ENCODE measurements around a stretch of chr15.

GRCh38 chr15:75844356-75844984 is 1.2 kb downstream of the UBE2Q2 start:
- PRO-cap = unidirectional peak, minus-strand start at chr15:75844426; unidirectional peak, minus-strand start at chr15:75844469
- CAGE, long polyA plus RNA = no peak

DNA sequence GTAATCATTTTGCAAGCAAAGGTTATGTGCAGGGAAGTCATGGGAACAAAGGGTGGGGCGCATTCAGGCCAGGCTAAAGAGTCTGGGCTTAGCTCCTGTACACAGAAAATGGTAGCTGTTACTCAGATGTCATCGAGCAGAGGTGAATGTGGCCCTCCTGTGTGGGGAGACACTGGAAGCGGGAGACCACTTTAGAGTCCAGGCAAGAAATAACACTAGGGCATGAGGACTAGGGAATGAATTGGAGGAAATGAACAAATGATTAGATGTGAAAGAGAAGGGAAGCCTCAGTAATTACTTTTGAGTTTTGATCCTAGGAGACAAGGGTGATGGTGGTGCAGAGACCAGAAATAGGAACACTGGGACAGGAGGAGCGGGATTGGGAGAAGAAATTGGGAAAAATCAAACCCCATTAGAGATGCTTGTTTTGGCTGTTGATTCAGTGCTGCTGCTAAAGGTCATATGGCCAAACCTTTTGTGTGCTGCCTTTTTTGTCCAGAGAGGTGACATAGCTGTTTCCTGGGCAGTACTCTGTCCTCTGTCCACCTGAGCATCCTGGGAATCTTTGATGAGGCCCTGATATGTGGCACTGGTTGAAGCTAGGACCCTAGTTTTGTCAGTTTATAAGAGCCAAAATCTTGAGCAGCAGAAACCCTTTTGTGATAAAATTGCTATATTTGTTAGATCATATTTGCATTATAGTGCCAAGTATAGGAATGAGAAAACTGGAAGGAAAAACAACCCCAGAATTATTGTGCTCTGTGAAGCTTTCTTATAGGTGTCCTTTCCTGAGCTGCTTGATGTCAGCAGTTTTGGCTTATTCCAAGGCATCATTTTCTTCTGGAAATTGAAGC is 19.1 kb downstream of the FBXO22 start:
- PRO-cap = no peak
- CAGE, long polyA plus RNA = no peak

GRCh38 chr15:76196112-76196877 is 115.0 kb downstream of the ETFA start:
- PRO-cap = no peak
- CAGE, long polyA plus RNA = no peak

DNA sequence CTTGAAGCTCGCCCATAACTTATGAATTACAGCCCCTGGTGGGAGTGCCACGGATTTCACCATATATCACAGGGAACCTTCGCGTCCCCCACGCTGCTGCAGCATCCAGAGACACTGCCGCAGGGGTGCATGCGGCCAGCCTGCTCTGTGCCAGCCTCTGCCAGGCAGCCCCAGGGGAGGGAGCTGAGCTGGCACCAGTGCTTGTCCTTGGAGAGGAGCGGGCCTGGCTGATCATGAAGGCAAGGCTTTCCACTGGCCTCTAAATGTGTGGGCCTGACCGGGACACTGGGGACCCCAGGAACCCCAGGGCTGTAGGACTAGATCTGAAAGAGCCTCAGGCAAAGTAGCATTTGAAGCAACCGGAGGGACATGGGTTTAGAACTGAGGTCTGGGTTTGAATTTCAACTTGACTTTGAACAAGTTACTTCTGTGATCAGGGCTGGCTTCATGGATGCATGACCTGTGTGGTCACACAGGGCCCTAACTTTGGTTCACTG is 114.3 kb downstream of the ETFA start:
- PRO-cap = no peak
- CAGE, long polyA plus RNA = no peak

- PRO-cap = no peak
- CAGE, long polyA plus RNA = no peak
Observed at GRCh38 chr15:76286320-76286562, 25.0 kb downstream of the ETFA start.

- PRO-cap = no peak
- CAGE, long polyA plus RNA = no peak
Observed at GRCh38 chr15:76337573-76338630, 1.3 kb downstream of the ISL2 start.

DNA sequence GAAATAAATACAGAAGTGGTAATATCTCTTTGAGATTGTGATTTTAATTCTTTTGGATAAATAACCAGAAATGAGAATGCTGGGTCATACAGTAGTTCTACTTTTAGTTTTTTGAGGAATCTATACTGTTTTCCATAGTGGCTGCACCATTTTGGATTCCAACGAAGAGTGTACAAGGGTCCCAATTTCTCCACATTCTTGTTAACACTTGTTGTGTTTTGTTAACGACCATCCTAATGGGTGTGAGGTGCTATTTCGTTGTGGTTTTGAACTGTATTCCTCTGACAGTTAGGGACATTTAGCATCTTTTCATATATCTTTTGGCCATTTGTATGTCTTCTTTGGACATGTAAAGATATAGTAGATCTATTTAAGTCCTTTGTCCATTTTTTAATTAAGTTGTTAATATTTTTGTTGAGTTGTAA is 153.5 kb downstream of the ISL2 start:
- PRO-cap = no peak
- CAGE, long polyA plus RNA = no peak

- PRO-cap = no peak
- CAGE, long polyA plus RNA = no peak
Observed at GRCh38 chr15:76988407-76988997, 6.4 kb upstream of the PSTPIP1 start.

DNA sequence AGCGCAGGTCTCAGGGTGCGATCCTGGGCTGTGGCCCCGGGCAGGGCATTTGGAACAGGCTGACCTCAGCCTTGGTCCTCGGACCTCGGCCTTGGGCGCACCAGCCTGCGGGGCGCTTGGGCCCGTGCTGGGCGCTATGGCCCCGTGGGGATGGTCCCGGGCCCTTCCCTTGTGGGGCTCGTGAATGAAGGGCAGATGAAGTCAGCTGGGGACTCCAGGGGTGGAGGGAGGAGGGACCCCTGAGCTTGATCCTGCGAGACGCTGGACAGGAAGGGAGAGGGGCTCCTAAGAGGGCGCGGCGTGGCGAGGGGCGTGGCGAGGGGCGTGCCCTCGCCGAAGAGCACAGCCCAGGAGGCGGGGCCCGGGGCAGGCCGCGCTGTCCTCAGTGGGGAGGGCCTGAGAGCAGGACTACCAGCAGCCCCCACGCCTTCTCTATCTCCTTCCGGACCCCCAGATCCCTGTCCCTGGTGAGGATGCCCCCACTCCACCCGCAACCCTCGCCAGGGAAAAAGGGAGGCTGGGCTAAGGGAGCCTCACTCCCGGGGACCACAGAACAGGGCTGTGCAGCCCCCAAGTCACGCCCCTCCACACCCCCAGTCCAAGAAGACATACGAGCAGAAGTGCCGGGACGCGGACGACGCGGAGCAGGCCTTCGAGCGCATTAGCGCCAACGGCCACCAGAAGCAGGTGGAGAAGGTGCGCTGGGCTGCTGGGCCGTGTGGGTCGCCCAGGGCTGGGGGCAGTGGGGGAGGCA is 33.2 kb downstream of the PSTPIP1 start:
- PRO-cap = no peak
- CAGE, long polyA plus RNA = no peak

- PRO-cap = no peak
- CAGE, long polyA plus RNA = no peak
Observed at GRCh38 chr15:77034884-77035271, 36.0 kb downstream of the TSPAN3 start.

DNA sequence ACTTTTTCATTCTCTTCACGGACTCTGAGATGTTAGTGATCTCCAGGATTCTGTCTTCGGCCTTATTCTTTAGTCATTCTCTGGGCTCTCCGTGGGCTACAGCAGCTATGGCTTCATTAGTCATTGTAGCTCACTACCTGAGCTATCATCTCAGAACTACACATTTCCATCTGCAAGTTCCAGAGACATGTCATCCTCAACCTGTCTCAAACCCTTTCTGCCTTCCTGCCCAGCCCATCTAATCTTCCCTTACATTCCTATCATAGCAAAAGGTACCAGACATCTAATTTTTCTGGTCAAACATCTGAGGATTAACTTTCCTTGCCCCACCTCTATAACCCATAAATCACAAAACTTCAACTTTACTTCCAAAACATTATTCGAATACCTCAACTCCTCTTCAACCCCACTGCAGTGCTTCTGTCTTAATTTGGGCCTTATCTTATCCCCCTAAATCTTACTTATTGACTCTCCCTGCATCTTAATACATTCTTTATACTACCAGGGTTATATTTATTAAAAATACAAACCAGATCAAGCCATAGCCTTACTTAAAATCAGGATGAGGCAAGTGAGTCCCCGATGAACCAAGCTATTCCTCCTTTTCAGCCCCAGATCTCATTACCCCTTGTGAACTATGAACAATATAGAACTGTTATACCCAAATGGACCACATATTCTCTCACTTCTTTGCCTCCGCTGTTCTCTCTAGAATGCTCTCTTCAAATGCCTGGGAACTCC is 13.1 kb downstream of the TSPAN3 start:
- PRO-cap = no peak
- CAGE, long polyA plus RNA = no peak

- PRO-cap = no peak
- CAGE, long polyA plus RNA = no peak
Observed at GRCh38 chr15:77109567-77109940, 38.6 kb upstream of the TSPAN3 start.

GRCh38 chr15:77285911-77286528 is 133.9 kb downstream of the PEAK1 start:
- PRO-cap = no peak
- CAGE, long polyA plus RNA = no peak

DNA sequence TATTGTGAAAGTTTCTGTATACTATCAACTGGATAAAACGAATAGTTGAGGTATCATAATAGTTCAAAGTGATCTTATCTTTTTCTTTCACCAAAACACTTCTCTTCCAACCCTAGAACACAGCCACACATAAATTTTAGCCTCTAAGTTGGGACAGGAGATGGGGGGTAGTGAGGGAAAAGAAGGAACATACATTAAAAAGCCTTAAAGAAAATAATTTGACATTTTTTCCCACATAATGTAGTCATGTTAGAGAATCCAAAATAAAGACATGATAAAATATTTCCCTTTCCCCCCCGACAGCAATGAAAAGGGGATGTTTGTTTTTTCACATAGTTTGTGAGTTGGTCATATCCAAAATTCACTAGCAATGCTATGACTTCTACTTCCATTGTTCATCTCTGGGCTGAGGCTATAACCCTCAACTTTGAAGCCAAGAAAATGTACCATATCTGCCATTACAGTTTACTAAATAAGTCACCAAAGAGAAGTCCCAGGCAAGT is 1.7 kb downstream of the PEAK1 start:
- PRO-cap = no peak
- CAGE, long polyA plus RNA = no peak

- PRO-cap = no peak
- CAGE, long polyA plus RNA = no peak
Observed at GRCh38 chr15:77481573-77482234, 61.0 kb downstream of the HMG20A start.

DNA sequence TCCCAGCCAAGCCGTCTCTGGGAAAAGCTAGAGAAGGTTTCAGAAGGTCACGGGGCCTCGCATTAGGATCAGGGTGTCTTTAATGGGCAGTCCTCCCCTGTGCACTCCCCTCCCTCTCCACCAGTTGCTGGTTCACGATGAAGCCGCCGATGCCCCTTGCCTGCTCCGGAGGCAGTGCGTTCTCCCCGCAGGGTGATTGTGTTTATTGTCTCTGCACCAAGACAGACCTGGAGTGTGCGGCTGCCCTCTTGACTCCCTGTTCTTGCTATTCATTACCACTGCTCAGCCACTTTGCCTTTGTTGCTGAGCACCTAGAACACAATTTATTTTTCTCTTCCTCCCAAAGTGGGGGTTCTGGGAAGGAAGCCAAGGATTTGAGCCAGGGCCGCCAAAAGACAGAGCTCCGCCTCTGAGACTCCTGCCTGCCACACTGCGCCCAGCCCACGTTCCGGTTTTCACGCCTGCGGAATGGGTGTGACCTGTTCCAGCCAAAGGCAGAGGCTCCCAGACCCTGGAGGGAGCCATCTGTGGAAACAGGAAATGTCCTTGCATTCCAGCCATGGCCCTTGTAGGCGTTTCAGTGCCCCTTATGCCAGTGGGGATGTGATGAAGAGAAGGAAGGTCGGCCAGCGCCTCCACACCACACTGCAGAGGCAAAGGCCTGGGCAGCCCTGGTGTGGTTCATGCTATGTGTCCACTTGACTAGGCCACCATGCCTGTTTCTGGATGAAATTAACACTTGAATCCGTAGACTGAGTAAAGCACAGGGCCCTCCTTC is 85.7 kb downstream of the HMG20A start:
- PRO-cap = no peak
- CAGE, long polyA plus RNA = no peak

- PRO-cap = no peak
- CAGE, long polyA plus RNA = no peak
Observed at GRCh38 chr15:77507153-77508268, 86.8 kb downstream of the HMG20A start.

DNA sequence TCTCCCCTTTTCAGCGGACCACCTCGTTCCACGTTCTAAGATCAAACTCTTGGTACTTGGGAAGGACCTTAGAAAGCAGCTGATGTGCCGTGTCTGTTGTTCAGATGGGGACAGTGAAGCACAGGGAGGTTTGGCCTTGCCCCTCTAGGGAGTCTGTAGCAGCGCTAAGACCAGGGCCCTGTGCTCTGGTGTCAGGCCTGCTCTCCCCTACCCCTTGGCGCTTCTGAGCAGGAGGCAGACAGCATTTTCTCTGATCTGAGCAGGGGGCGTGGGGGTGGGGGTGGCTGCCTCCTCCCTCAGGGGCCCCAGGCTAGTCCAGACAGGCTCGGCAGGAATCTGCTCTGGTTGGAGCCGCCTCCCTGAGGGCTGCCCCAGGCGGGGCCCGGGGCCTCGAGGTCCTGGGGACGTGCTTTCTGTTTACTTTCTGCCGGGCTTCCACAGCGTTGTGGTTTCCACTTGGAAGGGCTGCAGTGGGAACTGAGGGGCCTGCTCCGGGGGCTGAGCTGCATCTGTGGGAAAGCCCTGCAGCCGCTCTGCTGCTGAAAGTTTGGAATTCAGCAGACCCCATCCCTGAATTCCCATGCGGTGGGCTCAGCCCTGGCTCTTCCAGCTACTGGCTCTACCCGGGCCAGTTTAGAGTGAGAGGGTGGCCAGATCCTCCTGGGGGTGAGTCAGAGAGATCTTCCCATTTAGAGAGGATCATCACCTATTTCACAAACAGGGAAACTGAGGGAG is 105.5 kb downstream of the LINGO1 start:
- PRO-cap = no peak
- CAGE, long polyA plus RNA = no peak

DNA sequence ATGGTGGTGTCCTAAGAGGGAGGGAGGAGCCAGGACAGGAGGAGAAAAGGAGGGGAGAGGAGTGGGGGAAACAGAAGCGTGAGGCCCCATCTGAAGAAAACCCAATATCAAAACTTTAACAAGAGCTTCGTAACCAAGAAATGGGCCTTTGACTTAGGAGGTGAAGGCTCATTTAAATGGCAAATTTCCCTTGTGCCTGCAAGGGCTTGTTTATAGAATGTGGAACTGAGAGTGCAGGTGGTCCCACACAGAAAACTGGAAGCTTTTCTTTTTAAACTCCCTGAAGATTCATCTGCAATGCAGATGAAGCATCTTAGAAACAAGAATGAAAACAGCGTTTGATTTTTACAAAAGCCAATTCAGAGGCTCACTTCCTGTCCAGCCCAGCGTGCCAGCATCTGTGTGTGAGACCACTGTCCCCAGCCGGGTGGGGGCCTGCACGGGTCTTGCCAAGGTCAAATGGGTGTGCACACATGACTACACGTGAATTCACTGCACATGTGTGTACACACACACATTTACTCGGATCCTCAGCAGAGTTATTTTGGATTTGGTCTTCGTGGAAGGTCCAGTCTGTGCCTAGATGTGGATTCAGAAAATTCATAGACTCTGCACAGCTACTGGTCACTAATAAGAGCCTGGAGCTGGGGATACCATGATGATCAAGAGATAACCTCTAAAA is 94.7 kb downstream of the LINGO1 start:
- PRO-cap = no peak
- CAGE, long polyA plus RNA = no peak

- PRO-cap = no peak
- CAGE, long polyA plus RNA = no peak
Observed at GRCh38 chr15:77548410-77548698, 84.4 kb downstream of the LINGO1 start.

Data from B cell (primary cell).